ENCODE measurements around a stretch of chr16.

DNA sequence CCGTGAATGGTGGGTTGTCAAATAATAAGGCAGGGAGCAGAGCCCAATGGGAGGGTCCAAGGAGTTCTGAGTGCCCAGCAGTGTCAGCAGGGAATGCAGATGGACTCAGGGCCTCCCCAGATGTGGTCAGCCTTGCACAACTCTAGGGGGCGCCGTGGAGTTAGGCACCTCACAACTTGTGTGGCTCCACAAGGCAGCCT lies 18.0 kb downstream of the IRF8 start:
- PRO-cap: no peak

DNA sequence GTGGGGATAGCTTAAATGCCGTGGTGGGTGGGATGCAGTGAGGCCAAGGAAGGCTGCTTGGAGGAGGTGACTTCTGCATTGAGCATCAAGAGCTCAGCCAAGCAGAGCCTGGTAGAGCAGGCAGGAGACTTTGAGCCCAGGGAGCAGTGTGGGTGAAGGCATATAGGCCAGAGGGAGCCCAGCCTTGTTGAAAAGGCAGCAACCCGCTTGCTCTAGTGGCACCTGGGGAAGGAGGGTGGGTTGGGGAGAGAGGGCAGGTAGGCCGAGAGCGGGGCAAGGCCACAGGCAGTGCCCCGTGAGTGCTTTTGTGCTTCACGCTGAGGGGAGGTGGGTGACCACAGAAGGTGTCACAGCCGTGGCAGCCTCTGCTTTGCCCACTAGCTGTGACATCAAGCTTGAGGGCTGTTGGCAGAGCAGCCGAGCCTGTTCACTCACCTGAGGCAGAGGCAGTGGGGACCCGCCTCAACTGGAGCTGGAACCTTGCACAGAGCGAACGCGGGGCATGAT lies 56.0 kb downstream of the IRF8 start:
- PRO-cap: no peak

- PRO-cap: no peak
Measured at GRCh38 chr16:86051259-86051735, 152.3 kb downstream of the IRF8 start.

- PRO-cap: no peak
Measured at GRCh38 chr16:86142333-86142532, 243.3 kb downstream of the IRF8 start.

DNA sequence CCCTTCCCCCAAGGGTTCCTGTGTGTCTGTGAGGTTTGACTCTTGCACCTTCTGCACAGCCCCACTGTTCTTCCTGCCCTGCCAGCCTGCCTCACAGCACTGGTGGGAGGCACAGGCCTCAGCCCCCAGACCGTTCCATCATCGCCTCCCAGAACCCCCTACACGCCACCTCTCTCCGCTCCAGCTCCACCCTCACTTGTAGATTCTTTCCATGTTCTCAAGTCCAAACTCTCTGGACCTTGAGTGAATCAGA lies 272.3 kb downstream of the IRF8 start:
- PRO-cap: no peak

DNA sequence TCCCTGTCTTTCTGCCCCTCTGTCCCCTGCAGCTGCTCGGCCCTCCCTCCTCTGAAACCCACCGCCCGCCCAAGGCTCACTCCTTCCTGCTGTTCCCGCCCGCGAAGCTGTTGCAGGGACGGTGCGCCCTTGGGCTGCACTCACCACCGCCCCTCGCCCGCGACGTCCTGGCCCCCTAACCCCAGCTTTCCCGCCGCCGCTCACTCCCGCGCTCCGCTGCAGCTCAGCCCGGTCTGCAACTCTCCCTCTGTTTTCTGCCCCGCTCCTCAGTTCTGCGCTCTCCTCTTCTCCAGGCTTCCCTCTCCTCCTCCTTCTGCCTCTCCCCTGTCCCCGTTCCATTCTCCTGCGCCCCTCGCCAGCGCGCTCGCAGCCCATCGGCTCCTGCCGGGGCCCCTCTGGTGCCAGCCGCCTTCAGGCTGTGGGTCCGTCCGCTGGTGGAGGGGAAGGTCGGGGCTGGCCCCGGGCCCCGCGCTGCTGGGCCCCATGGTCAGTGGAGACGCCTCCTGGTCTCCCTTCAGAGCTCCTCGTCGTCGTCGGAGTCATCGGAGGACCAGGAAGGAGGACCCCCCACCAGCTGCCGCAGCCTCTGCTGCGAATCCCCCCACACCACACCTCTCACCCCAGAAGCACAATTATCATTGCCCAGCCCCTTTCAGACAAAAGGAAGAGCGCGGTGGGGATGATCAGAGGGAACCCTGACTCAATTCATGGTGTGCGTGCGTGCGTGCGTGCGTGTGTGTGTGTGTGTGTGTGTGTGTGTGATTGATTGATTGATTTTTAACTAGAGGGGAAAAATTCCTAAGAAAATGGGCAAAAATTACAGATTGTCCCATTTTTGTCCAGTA lies 223.2 kb upstream of the FOXF1 start:
- PRO-cap: no peak

GRCh38 chr16:86341110-86341501 lies 169.2 kb upstream of the FOXF1 start:
- PRO-cap: no peak

DNA sequence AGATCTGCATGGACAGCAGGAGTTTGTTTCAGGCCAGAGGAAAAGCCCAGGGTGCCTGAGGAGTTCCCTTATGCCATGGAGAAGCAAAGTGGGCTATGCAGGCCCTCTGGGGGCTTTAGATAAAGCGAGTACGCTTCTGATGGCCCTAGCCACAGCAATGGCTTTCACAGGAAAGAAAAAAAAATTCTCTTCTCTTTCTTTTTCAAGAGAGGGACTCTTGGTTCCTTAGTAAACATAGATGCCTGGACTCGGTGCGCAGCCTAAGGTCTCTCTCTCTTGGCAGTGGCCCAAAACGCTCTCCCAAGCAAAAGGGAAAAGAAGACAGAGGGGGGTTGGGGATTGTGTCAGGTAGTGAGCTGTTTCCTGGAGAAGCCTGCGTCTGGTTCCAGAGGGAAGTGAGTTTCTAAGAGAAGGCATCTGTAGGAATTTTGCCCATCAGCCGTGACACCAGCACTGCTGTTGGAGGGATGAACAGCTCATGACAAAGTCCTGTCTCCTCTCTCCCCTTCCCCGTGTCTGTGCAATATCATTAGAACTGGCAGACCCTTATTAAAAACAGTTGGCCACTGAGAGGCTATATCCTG lies 166.3 kb upstream of the FOXF1 start:
- PRO-cap: no peak

- PRO-cap: no peak
Measured at GRCh38 chr16:86349364-86349829, 160.9 kb upstream of the FOXF1 start.

- PRO-cap: no peak
Measured at GRCh38 chr16:86396839-86397431, 113.4 kb upstream of the FOXF1 start.

DNA sequence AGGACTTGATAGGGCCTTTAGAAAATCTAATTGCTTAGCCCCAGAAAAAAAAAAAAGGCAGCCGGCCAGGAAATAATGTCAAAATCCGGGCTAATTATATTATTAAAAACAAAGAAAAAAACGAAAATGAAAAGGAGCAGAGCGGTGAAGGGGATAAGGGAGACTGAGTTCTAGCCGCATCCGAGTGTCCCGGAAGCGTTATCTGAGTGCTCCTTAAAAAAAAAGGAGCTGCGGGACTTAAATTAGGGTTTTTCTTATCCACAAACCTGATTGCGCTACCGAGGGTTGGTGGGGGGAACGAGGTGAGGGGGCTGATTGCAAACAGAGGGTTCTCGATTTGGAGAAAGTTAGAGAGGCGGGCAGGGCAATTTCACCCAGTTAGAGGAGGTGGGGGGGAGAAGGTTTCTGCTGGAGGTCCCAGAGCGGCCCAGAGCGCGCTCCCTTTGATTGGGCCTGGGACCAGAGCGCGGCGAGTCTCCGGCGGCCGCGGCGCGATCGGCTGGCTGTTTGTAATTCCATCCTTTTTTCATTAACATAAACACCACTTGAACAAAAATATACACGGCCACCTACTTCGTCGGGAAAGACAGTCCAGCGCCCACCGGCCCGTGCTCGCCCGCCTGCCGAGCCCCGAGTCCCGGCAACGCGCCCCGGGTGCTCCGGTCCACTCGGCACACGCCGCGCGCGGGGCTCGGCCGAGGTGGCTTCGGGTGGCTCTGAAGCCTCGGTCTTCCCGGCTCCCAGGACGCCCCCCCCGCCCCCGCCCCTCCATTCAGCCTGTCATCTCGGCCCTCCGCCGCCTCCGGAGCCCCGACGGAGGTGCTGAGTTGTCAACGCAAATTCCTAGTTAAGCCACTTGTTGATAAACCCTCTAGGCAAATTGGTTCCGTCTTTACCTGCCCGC lies 13.4 kb upstream of the FOXF1 start:
- PRO-cap: no peak

GRCh38 chr16:86505096-86505993 lies 5.0 kb upstream of the FOXF1 start:
- PRO-cap: no peak

DNA sequence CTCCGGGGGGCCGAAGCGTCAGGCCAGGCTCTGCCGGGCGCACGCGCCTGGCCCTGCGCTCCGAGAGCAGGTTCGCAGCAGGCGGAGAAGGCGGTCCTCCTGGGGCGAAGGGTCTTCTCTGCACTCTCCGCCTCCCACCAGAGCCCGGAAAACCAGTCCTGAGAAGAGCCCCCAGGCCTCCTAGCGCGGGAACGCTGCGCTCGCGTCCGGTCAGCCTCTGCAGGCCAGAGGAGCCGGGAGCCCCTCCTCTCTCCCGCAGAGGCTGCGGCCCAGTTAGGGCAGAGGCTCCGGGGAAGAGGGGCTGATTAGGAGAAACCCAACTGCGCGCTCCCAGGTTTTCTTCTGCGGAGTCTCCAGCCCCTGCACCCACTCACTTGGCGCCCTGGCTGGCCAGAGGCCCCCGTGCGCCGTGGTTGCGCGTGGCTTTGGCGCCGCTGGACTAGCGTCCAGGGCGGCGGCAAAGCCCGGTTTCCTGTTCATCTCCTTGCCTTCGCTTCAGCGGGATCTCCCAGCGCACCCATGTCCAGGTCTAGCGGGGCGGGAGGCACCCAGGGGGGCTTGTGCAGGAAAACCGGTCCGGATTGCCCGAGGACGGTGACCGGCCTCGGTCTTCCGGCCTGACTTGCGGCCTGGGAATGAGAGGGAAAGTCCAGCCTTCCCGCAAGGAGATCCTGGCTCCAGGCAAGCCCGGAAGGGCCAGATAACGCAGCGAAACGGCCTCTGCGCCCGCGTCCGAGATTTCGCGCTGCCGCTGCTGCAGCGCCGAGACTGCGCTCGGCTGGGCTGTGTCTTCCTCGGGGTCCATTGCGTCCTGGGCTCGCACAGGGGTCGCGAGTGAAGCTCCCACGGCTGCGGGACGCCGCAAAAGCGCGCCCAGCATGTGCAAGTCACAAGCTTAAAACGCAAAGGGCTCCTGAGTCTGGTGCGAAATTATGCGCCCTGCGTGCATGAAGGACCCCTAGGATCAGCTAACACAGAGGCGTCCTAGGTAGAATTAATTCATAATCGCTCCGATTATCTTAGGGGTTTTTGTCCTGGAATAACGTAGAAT lies 5.5 kb downstream of the FOXF1 start:
- PRO-cap: no peak

GRCh38 chr16:86563742-86564305 lies 2.8 kb upstream of the FOXC2 start:
- PRO-cap: no peak

GRCh38 chr16:86575395-86576430 lies 2.6 kb upstream of the FOXL1 start:
- PRO-cap: bidirectional peak, plus-strand start at chr16:86576016, minus-strand start at chr16:86575895; unidirectional peak, plus-strand start at chr16:86576351

DNA sequence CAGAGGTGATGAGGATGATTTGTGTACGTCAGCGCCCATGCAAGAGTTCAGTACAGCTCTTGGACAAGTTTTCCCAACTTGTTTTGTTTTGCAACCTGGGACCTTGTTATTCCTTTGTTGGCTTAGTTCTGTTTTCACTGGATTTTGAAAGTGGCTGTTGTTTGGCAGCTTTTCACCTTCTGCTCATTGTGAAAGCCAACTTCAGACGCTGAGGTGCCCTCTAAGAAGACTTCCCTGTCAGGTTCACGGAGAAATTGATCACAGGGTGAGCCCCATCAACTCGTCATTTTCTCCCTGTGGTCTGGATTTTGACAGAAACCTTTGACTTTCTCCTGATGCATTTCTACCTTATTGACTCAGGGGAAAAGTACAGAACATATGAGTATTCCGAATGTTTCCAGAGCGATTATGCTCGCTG lies 85.6 kb downstream of the FOXL1 start:
- PRO-cap: no peak

DNA sequence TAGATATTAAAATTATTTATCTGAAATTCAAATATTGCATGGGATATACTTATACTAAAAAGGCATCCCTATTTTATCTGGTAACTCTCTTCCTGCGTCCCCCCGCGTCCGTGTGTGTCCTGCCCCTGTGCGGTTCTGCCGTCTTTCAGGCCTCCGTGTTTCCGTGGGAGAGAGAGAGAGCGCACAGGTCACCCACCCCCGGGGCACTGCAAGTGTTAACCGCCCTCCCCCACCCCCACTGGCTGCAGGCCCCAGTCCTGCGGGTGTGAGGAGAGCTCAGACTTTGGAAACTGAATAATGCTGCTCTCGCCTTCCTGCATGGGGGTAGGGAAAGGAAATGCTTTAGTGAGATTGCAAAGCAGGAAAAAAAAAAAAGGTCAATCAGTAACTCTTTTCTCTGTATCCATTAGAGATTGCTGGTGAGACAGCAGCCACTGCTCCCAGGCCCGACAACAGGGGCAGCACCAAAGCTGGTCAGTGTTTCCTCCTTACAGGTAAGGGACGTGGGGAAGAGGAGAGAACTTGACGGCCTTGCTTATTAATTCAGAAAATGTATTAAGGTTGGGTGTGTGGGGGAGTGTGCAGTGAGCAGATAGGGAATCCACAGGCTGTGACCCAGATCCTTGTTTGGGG lies 156.2 kb downstream of the FOXL1 start:
- PRO-cap: no peak

DNA sequence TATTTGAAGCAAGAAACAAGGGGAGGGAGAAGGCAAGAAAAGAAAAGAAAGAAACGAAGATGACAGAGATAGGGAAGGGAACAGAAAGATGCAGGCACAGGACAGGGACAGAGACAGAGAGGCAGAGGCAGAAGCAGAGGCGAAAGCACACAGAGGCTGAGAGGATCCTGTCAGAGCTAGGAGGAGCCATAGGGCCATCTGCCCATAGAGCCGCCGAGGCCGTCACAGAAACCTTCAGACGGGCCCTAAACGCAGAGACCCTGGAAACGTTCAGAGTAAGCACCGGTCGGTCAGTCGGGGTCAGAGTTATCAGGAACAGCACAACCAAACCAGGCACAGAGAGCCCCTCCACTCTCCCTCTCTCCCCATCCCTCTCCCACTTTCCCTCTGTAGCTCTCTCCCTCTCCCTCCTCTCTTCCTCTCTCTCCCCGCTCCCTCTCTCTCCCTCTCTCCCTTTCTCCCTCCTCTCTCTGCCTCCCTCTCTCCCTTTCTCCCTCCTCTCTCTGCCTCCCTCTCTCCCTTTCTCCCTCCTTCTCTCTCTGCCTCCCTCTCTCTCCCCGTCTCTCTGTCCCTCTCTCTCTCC lies 139.0 kb downstream of the C16orf95 start:
- PRO-cap: no peak

DNA sequence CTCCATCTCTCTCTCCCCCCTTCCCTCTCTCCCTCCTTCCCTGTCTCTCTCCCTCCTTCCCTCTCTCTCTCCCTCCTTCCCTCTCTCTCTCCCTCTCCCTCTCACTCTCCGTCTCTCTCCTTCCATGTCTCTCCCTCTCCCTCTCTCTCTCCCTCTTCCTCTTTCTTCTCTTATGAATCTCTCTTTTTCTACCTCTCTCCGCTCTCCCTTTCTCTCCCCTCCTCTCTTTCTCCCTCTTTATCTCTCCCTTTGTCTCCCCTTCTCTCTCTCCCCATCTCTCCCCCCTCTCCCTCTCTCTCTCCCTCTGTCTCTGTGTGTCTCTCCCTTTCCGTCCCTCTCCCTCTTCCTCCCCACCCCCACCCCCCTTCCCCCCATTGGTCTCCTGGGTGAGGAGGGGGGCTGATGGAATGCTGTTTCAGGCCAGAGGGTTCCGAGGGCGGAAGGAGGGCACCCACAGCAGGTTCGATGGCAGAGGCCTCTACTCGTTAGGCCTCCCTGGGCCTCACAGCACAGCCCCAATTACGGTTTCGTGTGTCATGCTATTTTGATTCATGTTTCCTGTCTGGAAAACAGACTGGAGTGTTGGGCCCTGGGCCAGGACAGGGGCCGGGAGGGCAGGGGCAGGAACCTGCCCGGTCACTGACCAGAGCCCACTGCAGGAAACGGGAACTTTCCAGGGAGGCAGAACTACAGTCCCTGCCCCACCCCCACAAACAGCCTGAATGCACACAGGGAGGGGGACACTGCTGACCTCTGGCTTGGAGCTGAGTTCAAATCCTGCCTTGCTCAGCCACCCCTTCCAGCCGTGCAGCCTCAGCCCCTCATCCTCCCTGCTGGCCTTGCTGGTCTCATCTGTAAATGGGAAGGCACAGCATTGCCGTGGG lies 138.3 kb downstream of the C16orf95 start:
- PRO-cap: no peak

DNA sequence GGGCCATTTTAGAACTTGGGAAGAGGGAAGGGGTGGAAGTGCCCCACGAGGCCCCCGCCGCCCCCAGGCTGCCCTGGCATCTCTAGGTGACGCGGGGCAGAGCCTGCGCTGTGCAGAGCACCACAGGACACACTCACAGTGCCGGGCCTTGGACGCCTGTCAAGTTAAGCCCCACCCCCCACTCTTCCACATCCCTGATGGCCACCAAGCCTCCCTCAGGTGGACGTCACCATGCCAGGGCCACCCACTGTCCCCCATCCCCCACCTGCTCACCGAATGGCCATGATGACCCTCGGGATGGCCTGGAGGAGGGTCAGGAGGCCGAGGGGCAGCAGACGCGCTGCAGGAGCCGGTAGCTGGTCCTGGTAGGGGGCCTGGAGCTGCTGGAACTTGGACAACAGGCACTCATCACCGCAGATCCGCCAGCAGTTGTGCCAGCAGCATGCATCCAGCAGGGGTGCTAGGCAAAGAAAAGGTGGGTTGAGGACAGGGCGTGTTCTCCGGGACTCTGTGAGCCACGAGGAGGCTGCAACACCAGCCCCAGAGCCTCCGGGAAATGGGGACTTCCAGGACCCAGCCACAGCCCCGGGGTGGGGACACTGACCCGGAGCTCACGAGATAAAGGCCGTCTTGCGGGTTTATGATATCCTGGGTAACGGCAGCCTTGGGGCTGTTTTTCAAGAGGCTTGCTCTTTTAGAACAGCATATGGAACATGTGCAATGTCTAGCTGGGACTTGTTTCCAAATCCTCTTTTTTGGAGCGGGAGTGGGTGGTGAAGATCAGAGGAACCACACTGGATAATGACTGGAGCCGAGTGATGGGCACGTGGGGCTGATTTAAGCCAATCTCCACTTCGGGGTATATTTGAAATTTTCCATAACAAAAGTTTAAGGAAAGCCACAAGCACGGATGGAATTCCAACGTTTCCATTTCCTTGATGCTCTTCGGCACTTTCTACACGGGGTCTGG lies 11.5 kb downstream of the C16orf95 start:
- PRO-cap: no peak

Data from H9 (cell line).